Tongue (tissue), 2 donors: ENCODE measurements around the genes PELI1 and SERTAD2.

DNA sequence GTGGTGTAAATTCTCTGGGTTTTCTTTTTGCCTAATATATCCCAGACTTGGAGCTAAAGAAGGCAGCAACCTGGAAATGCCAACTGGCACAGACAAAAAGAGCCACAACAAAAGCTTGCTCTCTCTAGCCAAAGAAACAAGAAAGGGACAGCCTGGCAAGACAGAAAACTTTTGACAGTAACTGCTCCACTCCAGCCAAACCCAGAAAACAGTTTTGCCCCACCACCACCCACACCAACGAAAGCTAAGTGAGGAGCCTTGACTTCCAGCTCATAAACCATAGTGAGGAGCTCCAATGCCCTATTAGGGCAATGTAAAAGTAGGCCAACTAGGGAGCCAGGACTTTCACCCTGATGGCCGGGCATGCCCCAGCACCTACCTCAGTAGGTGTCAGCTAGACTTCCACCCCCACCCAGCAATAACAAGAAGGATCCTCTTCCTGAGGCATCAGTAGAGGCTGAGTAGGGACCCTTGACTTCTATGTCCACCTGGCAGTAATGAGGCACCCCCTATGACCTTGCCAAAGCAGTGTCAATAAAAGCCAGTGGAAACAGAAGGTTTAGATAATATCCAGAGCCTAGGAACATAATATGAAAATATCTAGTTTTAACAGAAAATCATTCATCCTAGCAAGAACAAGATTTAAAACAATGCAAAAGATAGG lies 35.4 kb downstream of the PELI1 start:
- RAMPAGE, long total RNA, result no peak

- RAMPAGE, long total RNA, result no peak
These were observed 23.2 kb downstream of the PELI1 start for GRCh38 chr2:64120909-64121582.

- RAMPAGE, long total RNA, result no peak
These were observed at the start of gene PELI1 for GRCh38 chr2:64143615-64144509. PELI1 (minus strand) TSS chr2:64144420.

GRCh38 chr2:64227926-64228713 lies 83.9 kb upstream of the PELI1 start:
- RAMPAGE, long total RNA, result no peak

GRCh38 chr2:64325342-64325820 lies 128.6 kb upstream of the LGALSL start:
- RAMPAGE, long total RNA, result no peak

- RAMPAGE, long total RNA, result no peak
These were observed 21.2 kb upstream of the AFTPH start for GRCh38 chr2:64502837-64503507.

DNA sequence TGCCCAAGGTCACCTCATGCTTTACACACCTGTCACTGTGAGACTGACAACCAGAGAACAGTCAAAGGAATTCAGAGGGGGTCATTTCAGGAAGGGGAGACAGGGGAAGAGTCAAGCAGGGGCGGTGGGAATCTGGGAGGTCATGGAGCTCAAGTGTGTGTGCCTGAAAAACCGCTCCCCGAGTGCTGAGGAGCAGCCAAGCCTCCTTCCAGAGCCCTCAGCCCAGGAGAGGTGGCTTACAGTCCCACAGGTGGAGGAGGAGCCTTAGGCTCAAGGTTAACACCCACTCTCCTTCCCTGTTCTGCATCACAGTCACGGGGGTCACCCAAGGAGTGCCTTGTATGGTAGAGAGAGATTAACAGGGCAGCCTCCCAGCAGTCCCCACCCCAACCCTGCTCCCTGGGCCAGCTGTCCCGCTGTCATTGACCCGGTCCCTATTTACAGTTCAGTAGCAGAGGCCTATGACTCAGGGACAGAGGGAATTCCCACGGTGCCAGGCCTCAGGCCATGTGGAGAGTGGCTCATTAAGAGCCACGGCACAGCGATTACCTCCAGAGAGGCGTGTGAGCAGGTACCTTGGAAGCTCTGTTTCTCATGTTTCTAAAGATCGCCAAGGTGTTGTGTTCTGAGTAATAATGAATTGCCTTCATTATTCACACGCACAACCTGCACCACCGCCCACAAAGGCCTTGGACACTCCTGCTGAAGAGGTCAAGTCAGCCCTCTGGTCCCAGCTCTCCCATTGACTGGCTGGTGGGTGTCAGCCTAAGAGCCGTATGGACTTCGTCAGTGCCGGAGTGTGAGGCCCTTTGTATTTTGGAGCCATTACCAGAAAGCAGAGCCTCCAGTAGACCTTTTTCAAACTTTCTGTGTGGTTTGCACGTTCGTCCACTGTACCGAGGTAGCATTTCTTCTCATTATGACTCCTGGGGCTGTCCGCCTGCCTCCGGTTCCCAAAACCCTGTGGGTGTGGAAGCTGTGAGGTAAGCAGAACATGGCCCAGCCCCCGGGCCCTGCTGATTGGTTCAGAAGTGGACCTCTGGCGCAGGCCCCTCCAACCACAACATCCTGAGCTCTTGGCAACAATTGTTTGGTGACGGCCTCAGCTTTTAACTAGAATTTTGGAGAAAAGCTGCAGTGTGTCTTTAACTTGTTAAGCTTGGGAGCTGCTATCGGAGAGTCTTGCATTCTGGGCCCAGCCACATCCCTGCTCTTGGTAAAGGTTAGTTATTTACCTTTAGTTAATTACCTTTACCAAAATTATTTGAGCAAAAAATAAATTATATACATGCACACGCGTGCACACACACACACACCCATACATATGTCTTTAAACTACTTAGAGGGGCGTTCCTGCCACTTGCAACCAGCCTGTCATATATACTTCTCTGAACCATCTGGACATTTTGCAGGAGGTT lies 47.0 kb downstream of the SERTAD2 start:
- RAMPAGE, long total RNA, result no peak

- RAMPAGE, long total RNA, result no peak
These were observed 20.9 kb downstream of the SERTAD2 start for GRCh38 chr2:64632484-64633469.

DNA sequence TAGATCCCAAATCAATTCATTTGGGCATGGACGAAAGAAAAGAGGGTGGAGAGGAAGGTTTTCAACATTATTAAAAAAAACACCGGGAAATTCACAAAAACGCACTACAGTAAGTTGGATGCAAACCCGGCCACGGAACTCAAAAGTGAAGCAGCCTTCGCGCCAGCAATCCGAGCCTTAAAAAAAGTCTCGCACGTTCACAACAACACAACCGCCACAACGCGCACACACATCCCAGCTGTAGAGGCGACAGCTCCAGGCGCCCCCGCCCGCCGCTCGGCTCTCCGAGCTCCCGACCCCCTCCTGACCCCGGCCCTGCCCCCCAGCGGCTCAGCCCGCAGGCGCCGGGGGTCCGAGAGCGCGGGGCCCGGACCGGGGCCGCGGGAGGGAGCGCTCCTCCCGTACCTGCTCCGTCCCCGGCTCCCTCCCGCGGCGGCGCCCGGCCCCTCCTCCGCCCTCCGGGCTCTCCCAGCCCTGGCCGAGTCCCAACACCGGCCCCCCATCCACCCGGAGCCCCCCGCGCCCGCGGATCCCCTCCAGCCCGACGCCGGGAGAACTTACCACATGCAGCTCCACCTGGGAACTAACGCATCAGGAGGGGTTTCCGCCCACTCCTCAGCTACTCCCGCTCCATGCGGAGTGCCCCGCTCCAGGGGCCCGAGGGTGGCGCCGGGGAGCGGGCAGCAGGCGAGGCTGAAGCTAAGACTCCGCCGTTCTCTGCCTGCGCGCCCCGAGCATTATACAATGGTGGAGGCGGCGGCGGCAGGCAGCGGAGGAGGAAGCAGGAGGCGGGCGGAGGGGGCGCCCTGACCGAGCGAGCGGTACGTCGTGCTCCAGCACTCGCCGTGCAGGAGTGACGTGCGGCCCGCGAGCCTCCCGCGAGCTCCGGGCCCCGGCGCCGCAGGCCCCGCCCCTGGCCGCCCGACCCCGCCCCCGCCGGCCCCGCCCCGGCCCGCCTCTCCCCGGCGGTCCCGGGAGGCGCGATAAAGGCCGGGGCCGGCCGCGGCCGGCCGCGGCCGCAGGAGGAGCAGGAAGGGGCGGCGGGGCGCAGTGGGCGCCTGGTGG lies at the start of gene SERTAD2:
SERTAD2 (minus strand) TSS at position 855 of the 1,065 bp plus-strand sequence.
- RAMPAGE, long total RNA, result no peak

GRCh38 chr2:64748652-64749083 lies 95.0 kb upstream of the SERTAD2 start:
- RAMPAGE, long total RNA, result no peak

- RAMPAGE, long total RNA, result no peak
These were observed 158.0 kb upstream of the SLC1A4 start for GRCh38 chr2:64830905-64831854.

DNA sequence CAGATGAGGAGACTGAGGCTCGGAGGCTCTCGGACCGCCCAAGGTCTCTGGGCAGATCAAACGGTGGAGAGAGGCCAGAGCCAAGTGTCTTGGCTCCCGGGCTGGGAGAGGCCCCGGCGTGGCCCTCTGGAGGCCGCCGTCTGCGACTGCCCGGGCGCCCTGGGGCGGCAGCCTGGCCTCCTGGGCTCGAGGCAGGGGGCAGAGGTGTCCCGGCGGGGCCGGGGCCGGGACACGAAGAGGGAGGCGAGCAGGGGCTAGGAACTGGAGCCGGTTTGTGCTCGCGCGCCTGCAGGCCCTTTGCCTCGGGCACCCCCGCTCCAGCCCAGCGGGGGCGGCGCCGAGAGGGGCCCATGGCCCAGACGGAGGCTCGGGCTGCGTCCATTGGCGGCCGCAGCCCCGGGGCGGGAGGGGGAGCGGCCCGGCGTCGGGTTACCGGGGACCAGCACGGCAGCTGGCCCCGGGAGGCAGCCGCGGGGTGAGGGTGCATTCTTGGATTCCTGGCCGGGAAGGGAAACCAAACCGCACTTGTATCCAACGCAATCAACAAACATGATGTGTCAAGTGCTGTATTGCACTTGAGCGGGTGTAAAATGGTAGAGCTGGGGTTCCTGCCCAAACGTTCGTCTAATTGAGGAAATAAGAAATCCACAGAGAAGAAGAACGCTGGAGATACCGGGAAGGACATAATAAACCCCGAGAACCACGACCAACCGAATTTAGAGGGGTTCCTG lies 129.5 kb upstream of the SLC1A4 start:
- RAMPAGE, long total RNA, result no peak

- RAMPAGE, long total RNA, result no peak
These were observed 128.8 kb upstream of the SLC1A4 start for GRCh38 chr2:64860305-64860857.

DNA sequence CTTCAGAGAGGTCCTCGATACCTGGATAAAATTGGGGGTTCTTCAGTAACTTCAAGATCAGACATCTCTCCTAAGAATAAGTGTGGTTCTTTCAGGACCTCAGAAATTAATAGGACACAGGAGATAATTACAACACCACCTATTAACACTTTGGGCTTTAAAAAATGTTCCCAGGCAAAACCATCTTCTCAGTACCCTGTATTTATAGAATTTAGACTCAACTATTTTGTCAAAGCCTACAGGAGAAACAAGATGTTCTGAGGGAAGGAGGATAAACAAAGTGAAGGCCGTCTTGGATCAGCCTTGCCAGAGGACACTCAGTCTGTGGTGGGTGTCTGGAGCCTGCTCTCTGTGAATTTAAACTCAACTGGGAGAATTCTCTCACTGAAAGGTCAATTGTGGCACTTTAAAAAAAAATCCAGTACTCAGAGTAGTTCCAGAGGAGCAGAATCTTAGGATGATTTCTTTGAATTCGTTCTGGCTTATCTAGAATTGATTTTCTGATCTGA lies 28.4 kb upstream of the SLC1A4 start:
- RAMPAGE, long total RNA, result no peak

DNA sequence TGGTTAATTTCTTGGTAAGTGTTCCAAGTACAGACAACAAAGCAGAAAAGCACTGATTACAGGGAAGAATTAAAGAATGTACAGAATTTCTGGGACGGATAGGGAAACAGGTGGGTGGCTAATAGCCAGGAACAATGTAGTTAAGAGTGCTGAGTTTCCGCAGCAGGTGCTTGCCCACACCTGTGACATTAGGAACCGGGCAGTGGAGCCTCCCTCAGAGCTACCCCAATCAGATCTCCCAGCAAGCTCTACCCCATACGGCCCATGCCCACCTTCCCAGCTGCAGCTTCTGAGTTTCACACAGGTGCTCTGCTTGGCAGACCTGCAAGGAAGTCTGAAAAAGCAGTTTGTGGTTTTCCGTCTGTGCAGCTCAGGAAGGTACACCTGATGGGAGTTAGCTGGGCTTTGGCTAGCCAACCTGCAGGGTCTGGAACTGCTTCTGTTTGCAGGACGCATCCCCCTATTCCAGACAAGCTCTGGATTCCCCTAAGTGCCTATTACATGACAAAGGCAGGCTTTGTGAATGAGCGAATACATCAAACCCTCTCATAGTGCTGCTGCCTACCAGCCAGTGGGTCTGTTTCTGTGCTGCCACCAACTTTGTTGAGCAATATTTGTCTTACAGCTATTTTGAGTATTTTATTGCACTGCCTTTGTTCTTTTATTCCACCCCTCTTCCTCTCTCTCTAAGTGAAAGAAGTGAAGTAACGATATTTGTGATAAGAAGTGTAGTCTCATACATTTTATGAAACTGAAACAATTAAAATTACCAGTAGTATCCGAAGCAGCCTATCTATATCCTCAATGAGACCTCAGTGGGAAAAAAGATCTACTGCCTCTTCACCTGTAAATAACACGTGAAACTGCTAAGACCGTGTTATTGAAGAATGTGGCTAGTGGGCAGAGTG lies 24.7 kb upstream of the CEP68 start:
- RAMPAGE, long total RNA, result no peak

DNA sequence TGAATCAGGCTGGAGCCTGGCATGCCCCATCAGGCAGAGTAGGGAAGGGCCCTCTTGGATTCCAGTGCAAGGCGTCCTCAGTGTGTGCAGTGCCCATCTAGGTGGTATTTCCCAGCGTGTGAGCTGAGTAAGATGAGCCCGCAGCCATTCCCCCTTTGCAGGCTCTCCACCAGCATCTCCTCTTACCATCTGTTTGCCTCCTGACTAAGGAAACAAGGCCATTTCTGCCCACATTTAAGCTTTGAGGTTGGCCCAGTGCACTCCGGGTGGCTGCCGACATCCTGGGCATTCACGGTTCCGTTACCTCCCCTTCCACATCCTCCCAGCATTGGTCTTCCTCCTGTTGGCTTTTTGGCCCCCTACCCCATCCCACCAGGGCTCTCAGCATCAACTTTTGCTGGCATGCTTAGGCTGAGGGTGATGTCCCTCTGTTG lies 11.7 kb downstream of the CEP68 start:
- RAMPAGE, long total RNA, result no peak

- RAMPAGE, long total RNA, result no peak
These were observed 582 bp downstream of the RAB1A start for GRCh38 chr2:65129195-65129852.

GRCh38 chr2:65130377-65130987 lies 576 bp upstream of the RAB1A start:
- RAMPAGE, long total RNA, result no peak

DNA sequence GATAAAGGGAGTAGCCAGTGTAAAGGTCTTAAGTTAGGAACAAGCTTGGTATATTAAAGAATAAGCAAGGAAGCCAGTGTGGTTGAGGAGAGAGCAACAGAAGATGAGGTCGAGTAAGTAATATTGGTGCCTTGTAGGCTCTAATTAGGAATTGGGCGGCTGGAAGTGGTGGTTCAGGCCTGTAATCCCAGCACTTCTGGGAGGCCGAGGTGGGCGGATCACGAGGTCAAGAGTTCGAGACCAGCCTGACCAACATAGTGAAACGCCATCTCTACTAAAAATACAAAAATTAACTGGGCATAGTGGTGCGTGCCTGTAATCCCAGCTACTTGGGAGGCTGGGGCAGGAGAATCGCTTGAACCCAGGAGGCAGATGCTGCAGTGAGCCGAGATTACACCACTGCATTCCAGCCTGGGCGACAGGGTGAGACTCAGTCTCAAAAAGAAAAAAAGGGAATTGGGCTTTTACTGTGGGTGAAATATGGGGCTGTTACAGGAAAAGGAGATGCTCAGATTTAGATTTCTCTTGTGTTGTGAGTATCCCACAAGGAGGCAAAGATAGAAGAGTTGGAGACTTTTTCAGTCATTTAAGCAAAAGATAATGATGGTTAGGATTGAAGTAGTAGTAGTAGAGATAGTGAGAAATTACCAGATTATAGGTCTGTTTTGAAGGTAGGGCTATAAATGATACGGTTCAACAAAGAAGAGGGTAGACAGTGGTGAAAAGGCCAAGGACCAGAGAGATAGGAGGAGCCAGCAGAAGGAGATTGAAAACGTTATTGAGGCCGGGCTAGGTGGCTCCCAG lies 20.5 kb downstream of the ACTR2 start:
- RAMPAGE, long total RNA, result no peak

DNA sequence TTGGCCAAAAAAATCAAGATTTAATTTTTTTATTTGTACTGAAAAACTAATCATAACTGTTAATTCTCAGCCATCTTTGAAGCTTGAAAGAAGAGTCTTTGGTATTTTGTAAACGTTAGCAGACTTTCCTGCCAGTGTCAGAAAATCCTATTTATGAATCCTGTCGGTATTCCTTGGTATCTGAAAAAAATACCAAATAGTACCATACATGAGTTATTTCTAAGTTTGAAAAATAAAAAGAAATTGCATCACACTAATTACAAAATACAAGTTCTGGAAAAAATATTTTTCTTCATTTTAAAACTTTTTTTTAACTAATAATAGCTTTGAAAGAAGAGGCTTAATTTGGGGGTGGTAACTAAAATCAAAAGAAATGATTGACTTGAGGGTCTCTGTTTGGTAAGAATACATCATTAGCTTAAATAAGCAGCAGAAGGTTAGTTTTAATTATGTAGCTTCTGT lies 42.3 kb downstream of the ACTR2 start:
- RAMPAGE, long total RNA, result no peak